Stomach (tissue), 7 donors: ENCODE data around the gene ZFP1.

DNA sequence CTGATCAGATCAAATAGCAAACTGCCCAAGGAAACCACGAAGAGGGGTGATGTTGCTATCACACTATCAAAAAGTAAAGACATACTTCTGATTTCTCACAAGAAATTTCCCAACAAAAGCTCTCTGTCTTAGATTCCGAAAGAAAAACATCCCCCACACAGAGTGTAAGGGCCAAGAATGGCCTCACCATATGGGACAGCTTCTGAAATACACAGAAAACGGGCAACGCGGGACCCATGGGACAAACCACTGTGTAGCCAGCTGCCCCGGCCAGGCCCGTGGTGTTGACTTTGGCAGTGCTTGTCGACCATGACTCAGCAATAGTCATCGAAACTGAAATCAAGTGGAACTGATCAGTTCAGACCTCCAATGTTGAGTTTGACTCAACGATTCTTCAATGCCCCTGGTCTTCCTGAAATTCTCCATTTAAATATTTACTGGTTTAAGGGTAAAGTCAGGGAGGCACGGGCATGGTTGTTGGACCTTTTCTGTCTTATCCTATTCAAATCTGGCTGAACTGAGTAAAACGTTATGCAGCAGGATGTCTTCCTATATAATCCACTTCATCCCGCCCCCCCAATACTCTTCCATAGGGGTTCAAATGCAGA is 27.5 kb downstream of the ZFHX3 start:
- PRO-cap: no peak
- RAMPAGE, long total RNA, 5 experiments: no peak in any of the 5 experiments
- RRBS: no CpG with 5 or more reads among the region's 13 CpGs

DNA sequence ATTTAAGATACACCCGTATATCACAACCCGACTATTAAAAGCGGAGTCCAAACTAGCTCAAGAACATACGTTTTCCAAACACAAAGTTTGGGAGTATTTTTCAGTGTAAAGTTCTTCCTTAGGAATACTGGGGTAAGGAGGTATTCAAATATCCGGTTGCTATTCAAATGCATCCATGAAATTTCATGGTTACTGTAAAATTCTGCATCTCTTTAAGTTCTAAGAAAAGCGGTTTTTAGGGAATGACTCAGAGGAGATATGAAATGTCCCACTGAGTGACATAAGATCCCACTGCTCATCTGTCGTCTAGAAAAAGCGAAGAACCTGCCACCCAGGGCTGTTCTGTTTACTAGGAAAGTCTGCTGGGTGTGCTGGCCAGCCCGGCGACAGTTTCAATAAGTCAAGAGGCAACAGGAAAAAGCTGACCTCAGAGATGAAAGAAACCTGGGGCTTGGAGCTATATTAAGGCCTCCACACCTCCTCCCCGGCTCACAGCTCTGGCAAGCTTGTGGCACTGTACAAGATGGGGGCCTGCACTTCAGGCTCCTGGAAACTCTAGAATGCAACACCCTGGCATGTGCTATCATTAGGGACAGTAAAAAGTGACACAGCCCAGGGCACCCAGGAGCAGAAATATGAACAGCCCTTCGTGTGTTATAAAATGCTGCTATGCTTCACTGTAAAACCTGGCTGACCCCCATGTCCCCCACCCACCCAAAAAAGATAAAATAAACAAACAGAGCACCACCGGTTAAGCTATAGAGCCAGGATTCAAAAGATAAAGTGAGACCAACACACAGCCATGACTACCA is 10.6 kb downstream of the ZFHX3 start:
- PRO-cap: no peak
- RAMPAGE, long total RNA, 5 experiments: no peak in any of the 5 experiments
- RRBS: 16% methylated on average over 3 of the region's 13 CpGs

DNA sequence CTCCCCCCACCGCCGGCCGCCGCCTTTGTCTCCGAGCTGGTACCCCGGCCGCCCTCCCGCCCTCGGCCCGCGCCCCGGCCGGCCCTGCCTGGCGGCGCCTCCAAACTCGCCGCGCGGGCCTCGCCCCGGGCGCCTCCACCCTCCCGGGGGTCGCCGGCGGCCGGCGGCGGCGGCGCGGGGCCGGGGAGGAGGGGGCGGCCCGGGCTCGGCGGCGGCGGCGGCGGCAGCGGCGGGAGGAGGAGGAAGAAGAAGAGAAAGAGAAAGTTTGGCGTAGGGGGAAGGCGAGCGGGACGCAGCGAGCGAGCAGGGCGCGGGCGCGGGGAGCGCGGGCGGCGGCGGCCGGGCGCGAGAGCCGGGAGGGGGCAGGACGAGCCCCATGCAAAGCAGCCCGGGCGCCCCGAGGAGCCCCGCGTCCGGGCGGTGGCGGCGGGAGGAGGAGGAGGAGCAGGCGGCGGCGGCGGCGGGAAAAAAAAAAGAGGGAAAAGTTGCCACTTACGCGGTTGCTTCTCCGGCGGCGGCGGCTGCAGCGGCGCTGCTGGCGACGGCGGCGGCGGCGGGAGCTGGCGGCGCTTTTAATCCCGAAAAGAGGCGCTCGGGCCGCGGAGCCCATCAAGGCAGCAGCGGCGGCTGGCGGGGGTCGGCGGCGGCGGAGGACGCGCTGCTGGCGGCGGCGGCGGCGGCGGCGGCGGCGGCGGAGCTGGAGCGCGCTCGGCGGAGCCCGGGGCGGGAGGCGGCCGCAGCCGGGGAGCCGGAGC is 10.3 kb upstream of the ZFHX3 start:
- PRO-cap: bidirectional peak, plus-strand start at position 28 of the sequence, minus-strand start outside the sequence; bidirectional peak, plus-strand start at position 306 of the sequence, minus-strand start at position 248 of the sequence
- RAMPAGE, long total RNA, 5 experiments: no peak in any of the 5 experiments
- RRBS: 1% methylated on average over 18 of the region's 127 CpGs

DNA sequence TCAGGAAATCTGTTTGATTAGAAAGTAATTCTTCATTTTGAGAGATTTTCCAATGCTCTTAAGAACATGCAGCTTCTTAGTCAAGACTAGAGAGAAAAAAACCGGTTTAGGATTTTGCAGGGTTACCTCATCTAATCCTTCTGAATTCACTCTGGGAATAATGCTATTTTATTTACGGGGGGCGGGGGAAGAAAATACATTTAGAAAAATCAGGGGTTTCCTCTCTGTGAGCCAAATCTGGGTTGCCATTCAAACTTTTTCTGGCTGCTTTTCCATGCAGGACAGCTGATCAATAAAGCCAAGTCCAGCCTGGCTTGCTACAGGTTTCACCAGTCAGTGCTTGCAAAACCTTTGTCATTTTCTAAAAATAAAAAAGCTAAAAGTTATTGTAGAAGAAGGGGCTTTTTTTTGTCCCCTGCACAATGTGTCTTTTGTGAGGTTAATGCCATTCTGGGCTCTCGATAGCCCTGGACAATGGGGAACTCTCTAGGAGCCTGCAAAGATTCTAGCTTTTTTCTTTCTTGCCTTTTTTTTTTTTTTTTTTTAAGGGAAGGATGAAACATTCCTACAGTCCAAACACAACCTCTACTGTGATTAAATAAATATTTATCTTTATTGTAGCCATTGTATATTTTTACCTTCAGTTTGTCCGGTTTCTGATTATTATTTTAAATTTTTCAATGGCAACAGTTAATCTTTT is 13.1 kb upstream of the ZFHX3 start:
- PRO-cap: no peak
- RAMPAGE, long total RNA, 5 experiments: no peak in any of the 5 experiments
- RRBS: no CpG with 5 or more reads among the region's 5 CpGs

GRCh38 chr16:73093736-73094042 is 45.8 kb upstream of the ZFHX3 start:
- PRO-cap: bidirectional peak, plus-strand start at chr16:73093893, minus-strand start at chr16:73093653
- RAMPAGE, long total RNA, 5 experiments: no peak in any of the 5 experiments
- RRBS: no CpG with 5 or more reads among the region's 7 CpGs

DNA sequence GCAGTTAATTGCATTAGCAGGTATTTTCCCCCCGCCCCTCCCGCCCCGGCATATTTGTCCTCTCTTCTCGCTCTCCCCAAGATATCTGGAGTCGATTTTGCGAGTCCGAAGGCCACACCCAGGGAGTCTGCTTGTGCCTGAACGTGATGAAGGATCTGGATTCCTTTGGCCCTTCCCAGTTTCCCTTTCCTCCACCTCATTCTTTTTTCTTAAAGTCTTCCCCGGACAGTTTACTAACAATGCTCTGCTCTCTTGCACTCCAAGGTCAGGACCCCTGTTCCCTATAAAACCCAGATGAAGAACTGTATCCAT is 125.4 kb upstream of the ZFHX3 start:
- PRO-cap: no peak
- RAMPAGE, long total RNA, 5 experiments: no peak in any of the 5 experiments
- RRBS: no CpG with 5 or more reads among the region's 9 CpGs

DNA sequence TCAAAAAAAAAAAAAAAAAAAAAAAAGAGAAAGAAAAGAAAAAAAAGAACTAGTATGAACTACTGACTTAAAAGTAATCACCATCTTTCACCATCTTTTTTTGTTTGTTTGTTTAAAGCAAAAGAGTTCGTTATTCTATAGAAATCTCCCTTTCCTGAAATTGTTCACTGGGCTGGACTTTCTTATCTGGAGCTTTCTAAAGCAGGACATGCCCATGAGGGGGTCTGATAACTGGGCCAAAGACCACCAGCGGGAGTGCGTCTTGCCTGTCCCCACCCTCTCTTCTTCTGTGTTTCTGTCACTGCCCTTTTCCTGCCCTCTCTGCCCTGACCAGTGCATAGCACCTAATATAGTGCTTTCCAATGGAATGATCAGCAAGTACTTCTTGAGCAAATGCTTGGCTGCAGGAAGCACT is 376.8 kb upstream of the ZFHX3 start:
- PRO-cap: no peak
- RAMPAGE, long total RNA, 5 experiments: no peak in any of the 5 experiments
- RRBS: no CpG with 5 or more reads among the region's 3 CpGs

- PRO-cap: no peak
- RAMPAGE, long total RNA, 5 experiments: no peak in any of the 5 experiments
- RRBS: no CpG with 5 or more reads among the region's 14 CpGs
Observed at GRCh38 chr16:74398405-74398955, 22.4 kb downstream of the NPIPB15 start.

DNA sequence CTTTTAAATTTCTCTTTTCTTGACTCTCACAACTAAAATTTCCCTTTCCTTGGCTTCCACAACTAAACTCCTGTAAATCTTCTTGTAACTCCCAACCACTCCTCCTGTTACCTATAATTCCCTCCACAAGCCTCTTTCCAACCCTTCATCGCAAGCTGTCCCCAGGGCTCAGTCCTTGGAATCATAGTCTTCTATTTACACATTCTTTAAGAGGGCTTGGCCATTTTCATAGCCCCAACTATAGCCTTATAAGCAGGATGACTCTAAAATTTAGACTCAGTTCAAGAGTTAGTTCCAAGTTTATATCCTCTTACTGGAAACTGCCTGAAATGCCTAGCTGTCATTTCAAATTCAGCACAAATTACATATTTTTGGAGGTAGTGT is 23.9 kb downstream of the GLG1 start:
- PRO-cap: no peak
- RAMPAGE, long total RNA, 5 experiments: start-site peak on the minus strand in 1 of 5 experiments, centred at position 182 of the sequence, 6 reads per replicate
- RRBS: no CpG with 5 or more reads among the region's 1 CpG

- PRO-cap: no peak
- RAMPAGE, long total RNA, 5 experiments: no peak in any of the 5 experiments
- RRBS: no CpG with 5 or more reads among the region's 9 CpGs
Observed at GRCh38 chr16:74637385-74638123, 29.1 kb downstream of the RFWD3 start.

- PRO-cap: no peak
- RAMPAGE, long total RNA, 5 experiments: start-site peak on the minus strand in 1 of 5 experiments, at chr16:74644558-74644627 at its widest, 10 reads per replicate
- RRBS: no CpG with 5 or more reads among the region's 8 CpGs
Observed at GRCh38 chr16:74644260-74644701, 22.4 kb downstream of the RFWD3 start.

GRCh38 chr16:74665873-74666199 is 841 bp downstream of the RFWD3 start:
- PRO-cap: no peak
- RAMPAGE, long total RNA, 5 experiments: no peak in any of the 5 experiments
- RRBS: no CpG with 5 or more reads among the region's 6 CpGs

DNA sequence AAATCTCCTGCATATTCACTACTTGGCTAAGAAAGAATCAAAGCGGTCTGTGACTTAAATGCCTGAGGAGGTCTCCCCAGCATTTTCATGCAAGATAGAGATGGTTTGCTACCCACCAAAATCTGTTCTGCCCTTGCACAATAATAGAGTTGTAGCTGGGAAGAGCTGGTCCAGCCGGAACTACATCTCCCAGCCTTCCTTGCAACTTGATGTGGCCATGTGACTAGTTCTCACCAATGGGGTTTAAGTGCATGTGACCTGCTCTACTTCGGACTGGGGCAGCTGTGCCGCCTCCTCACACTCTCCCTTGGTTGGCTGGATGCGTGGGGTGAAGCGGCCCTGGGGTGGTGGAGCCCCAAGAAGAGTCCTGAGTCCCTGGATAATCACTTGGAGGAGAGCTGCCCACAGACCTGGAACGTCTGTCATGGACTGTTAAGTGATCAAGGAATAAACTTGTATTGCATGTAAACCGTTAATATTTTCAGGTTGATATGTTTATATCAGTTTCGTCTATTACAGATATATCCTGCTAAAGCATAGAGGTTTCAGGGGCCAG is 4.8 kb downstream of the MLKL start:
- PRO-cap: unidirectional peak, plus-strand start at position 310 of the sequence; unidirectional peak, plus-strand start at position 386 of the sequence
- RAMPAGE, long total RNA, 5 experiments: no peak in any of the 5 experiments
- RRBS: no CpG with 5 or more reads among the region's 9 CpGs

- PRO-cap: no peak
- RAMPAGE, long total RNA, 5 experiments: start-site peak on the minus strand in 1 of 5 experiments, at chr16:74956595-74956696 at its widest, 9 reads per replicate
- RRBS: no CpG with 5 or more reads among the region's 9 CpGs
Observed at GRCh38 chr16:74956301-74956936, 28.5 kb downstream of the WDR59 start.

- PRO-cap: unidirectional peak, plus-strand start at chr16:75012134
- RAMPAGE, long total RNA, 5 experiments: no peak in any of the 5 experiments
- RRBS: no CpG with 5 or more reads among the region's 4 CpGs
Observed at GRCh38 chr16:75011454-75012384, 12.9 kb downstream of the ZNRF1 start.

DNA sequence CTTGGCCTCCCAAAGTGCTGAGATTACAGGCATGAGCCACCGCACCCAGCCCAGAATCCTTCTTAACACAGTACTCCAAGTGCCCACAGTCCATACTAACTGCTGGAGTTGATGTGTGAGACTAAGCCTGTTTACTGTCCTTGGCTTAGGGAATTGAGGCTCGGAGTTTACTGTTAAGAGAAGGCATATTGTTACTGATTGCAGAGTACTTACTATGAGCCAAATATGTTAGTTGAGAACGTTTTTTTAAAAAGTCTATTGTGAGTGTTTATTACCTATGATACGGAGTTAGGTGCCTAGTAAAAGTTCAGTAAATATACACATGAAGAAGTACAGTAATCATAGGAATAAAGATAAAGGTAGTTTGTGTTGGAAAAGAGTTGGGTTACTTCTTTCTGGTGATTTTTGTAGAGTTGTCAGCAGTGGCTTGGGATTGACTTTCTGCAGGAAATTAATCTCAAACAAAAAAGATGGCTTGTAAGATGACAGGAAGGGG is 25.3 kb downstream of the ZNRF1 start:
- PRO-cap: no peak
- RAMPAGE, long total RNA, 5 experiments: start-site peak on the plus strand in 2 of 5 experiments, centred at positions 280 to 351 of the sequence, 5 to 18 reads per replicate
- RRBS: no CpG with 5 or more reads among the region's 4 CpGs

DNA sequence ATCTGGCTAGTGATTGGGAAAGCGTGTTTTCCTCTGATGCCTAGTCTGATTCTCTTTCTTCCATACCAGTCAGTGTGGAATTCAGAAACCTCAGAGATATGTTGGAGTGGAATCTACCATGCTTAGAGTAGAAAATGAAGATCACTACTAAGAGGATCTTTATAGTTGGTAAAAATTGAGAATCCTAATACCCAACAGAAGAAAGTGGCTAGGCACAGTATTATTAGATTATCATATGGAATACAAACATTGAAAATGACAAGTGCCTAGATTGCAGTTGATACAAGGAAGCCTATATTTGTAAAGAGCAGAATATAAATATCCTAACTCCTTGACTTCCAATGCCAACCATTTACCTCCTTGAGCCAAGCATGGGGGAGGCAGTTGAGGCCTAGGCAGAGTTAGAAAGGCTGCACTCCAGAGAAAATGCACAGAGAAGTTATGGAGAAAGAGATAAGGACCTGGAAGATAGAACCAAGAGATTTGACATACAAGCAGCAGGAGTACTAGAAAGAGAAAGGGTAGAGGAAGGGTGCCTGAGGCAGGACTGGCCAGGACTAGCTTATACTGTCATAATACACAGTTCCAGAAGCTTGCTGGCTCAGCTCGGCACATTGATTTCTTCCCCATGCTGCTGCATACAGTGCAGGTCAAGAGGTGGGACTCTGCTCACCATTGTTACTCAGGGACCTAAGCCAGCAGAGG is 33.1 kb downstream of the LDHD start:
- PRO-cap: no peak
- RAMPAGE, long total RNA, 5 experiments: start-site peak on the plus strand in 2 of 5 experiments, centred at positions 269 to 638 of the sequence, 7 to 12 reads per replicate
- RRBS: no CpG with 5 or more reads among the region's 2 CpGs

DNA sequence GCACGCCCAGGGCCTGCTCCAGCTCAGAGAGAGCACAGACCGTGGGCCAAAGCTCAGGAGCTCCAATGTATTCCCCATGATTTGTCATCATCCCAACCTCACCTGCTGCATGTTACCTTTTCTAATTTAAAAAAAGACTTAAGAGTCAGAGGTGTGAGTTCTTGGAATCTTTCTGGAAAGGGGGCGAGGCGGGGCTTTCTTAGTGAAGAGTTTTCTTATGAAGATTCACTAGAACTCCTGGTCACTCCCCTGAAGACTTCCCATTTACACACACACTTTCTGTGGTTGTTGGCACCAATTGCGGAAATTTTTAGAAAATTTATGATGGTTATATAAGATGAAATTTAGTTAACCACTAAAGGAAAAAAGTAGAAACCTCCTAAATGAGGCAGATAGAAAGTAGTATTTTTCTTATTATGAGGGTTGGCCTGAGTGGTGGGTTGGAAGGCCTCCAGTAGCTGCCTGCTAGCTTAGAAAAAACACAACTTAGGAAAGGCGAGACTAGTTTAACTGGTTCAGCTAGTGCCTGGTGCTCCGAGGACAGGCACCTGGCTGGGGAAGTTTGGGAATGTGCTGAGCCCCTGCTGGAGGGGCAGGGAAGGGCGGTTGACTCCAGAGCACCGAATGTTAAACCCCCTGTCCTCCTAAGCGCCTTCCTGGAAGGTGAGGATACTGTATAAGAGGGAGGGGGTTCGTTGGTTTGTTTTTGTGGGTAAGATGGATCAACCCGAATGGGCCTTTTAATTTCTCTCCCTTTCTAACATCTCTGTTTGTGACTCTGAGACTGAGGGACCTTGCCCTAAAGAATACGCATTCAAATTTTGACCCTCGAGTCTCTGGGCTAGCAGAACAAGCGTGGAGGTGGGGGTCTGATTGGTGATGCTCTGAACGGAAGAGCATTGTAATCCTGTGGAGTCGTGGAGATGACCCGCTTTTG is 19.9 kb downstream of the LDHD start:
- PRO-cap: no peak
- RAMPAGE, long total RNA, 5 experiments: no peak in any of the 5 experiments
- RRBS: no CpG with 5 or more reads among the region's 18 CpGs

- PRO-cap: unidirectional peak, minus-strand start at chr16:75098591
- RAMPAGE, long total RNA, 5 experiments: no peak in any of the 5 experiments
- RRBS: no CpG with 5 or more reads among the region's 6 CpGs
Observed at GRCh38 chr16:75098360-75098842, 18.2 kb downstream of the LDHD start.

GRCh38 chr16:75148167-75149310 is at the start of gene ZFP1:
Gene ZFP1, plus strand, starts transcription at chr16:75148524.
- PRO-cap: bidirectional peak, plus-strand start at chr16:75148538, minus-strand start at chr16:75148366; bidirectional peak, plus-strand start at chr16:75149083, minus-strand start at chr16:75148954
- RAMPAGE, long total RNA, 5 experiments: start-site peak on the plus strand in 5 of 5 experiments, at chr16:75148490-75148544 at its widest, 14 to 246 reads per replicate
- RRBS: 2% methylated on average over 14 of the region's 97 CpGs